Ureter (tissue), 1 donor: ENCODE measurements around the genes ASCL5, TMEM9 and GPR37L1.

- PRO-cap, result no peak
Measured at GRCh38 chr1:201126830-201127752, at the start of gene ASCL5. TSS of gene ASCL5 (minus strand) at chr1:201127184.

DNA sequence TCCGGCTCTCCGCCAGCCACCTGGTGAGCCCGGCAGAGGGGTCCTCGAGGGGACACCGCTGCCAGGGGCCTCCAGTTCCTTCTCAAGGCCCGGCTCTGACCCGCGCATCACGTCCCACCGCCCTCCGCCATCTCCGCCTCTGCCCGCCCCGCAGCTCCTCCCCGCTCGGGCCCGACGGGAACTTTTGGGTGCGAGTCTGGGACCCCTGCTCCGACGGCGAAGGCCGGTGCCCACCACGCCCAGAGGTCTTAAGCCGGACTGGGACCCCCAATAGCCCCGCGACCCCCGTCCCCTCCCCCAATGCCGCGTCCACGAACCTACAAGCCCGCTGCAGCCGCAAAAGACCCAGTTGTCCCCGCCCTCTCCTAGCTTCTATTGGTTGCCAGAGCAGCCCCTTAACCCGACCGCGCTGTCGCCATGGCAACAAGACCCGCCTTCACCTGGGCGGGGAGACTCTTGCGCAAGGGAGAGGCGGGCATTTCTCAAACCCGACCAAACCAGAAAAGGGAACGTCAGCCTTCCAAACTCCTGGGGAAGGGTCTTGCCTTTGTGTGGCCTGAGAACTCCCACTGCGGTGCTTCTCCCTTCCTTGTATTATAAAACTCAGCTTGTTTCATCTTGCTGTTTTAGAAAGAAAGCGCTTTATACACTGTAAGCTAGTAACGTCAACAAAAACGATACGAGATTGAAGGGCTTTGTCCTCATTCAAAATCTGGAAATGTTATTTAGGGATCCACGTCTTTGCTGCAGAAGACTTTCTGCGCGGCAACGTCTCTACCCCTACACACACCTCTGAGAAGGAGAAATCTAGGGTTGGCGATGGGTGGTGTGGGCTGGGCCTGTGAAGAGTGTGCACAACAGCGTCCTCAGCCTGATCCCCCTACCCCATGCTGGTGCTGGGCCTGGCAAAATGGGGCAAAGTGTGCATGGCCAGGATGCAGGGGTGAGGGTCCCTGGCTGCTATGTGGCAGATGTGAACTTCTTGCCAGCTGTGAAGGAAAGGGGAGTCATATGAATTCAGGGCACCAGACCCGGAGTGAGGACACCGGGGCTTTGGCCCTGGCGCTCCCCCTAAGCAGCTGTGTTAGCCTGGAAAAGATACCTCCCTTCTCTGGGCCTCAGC is at the start of gene TMEM9:
TSS of gene TMEM9 (minus strand) at position 347 of the 1,123 bp plus-strand sequence.
- PRO-cap, result bidirectional peak, plus-strand start at position 178 of the sequence, minus-strand start at position 129 of the sequence; bidirectional peak, plus-strand start at position 485 of the sequence, minus-strand start at position 367 of the sequence

DNA sequence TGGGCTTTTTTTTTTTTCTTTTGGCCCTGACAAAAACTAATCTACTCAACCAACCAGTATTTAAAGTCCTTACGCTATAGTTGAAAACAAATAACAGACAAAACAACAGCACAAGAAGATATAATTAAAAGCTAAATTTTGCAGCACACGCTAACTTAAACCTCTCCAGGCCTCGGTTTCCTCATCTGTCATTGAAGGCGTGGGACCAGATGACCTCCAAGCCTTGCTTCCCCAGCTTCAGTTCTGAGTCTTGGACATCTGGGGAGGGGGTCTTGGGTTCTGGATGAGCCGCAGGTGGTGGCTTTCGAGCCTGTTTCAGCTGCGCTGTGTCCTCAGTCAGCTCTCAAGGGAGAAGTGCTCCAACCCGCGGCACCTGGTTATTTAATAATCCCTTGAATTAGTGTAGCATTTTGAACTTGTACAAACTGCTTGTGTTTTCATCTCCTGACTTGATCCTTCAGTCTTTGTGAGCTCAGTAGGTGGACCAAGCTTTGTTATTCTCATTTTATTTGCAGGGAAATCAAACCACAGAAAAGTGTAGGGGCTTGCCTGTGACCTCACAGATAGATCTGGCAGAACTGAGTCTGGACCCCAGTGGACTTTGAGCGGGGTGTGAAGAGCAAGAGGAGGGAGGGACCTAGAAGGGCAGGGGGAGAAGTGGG is 18.6 kb downstream of the PKP1 start:
- PRO-cap, result no peak

DNA sequence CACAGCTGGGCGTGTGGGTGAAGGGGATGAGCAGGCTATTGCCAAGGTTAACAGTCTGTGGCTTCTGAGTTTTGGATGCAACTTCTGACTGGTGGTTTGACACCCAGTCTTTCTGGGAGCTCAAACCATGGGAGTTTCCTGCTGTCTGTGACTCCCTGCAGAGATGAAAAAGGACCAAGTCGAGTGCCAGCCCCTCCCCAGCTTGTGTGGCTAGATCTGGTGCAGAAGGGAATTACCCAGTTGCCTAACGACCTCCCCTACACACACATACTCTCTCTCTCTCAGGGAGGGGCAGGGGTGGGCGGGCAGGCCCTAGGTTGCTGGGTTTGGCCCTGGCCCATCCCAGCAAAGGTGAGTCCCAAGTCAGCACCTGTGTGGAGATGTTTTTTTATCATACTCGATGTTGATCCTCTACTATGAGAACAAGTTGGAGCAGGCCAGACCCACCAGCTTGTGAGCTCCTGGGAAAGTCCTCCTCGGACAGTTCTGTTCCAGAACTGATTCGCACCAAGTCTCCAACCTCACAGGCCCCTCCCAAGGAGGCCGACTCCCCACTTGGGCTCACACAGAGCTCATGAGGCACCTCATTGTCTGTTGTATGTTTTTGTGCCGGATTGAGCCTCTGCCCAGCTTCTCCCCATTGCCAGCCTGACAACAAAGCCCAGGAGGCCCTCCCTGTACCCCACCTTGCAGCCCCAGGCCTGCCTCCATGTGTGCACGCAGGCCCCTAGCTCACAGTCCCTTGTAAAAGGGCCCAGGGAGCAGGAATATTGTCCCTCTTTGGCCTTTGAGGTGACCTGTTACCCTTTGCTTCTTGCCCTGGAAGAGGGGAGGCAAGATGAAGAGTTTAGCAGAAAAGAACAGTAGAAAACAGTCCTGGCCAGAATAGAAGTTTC is 28.4 kb downstream of the PKP1 start:
- PRO-cap, result no peak

GRCh38 chr1:201369756-201369964 is 7.8 kb downstream of the TNNT2 start:
- PRO-cap, result no peak

- PRO-cap, result no peak
Measured at GRCh38 chr1:201382847-201383295, 5.4 kb upstream of the TNNT2 start.

- PRO-cap, result no peak
Measured at GRCh38 chr1:201384030-201384206, 6.4 kb upstream of the TNNT2 start.

DNA sequence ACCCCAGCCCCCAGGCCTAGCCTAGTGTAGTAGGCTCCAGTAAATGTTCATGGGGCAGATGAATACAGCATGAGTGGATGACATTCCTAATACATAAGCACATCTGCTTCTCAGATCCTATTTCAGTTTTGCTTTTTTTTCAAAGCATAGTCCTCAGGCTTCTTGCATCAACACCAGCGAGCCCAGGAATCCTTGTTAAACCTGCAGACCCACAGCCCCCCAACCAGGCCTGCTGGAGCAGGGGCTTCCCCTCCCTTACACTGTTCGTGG is 6.7 kb upstream of the TNNT2 start:
- PRO-cap, result no peak

GRCh38 chr1:201385194-201385871 is 7.9 kb upstream of the TNNT2 start:
- PRO-cap, result no peak

GRCh38 chr1:201495457-201496635 is 11.1 kb downstream of the CSRP1 start:
- PRO-cap, result no peak

GRCh38 chr1:201499588-201499996 is 7.3 kb downstream of the CSRP1 start:
- PRO-cap, result no peak

- PRO-cap, result no peak
Measured at GRCh38 chr1:201513035-201513451, 6.1 kb upstream of the CSRP1 start.

- PRO-cap, result no peak
Measured at GRCh38 chr1:201559688-201560265, 20.9 kb downstream of the NAV1 start.

DNA sequence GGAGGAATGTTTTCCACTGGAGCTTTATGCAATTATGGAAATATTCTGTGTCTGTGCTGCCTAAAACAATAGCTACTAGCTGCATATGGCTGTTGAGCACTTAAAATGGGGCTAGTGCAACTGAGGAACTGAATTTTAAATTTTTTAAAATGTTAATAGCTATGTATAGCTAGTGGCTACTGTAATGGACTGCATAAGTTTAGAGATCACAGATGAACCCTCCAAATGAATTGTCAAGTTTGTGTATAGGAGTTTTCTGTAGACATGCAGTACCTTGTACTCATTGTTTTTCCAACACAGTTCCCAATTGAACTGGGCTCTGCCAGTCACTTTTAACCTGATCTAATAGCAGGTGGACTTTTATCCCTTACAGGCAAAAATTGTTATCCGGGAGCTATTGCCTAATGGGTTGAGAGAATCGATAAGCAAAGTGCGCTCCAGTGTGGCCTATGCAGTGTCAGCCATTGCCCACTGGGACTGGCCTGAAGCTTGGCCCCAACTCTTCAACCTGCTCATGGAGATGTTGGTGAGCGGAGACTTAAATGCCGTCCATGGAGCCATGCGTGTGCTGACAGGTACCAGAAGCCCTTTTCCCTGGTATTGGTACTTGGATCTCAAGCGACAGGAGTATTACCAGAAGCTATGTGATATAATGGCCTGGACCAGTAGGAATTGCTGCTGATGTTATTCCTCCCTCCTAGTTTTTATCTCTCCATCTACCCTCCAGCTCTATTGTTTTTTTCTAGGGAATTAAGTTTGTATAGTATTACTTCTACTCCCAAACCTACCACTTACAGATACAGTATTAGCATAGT is 19.3 kb downstream of the IPO9 start:
- PRO-cap, result no peak

DNA sequence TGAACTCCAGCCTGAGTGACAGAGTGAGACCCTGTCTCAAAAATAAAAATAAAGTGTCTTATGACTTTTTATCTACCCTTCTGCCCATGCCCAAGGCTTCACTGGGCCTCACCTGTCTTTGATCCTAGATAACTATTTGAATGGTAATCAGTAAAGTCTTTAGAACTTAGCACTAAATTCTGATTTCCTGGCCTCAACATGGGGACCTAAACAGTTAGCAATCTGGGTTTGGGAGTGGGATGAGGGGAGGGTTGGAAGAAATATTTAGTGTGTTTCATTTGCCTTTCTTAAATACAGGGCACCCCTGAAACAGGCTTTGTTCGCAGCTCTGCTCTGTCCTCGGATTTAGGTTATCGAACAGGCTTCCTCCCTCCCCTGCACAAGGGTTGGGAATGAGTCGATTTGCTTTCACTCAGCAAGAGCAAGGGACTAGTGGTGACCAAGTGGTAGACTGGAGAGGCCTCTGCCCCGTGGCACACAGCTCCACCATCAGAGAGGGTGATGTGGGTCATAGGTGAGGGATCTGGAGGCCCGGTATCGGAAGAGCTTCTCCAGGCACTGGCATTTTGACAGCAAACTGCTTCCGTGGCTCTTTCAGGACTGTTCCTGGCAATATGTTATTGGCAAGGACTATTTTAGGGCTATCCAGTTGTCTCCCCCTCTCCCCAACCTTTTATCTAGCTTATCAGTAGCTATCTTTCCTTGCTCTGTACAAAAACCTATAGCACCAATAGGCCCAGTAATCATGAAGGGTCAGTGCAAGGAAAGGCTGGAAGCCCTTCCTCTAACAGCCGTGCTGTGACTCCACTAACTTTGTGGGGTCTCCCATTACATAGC is 3.2 kb upstream of the ELF3 start:
- PRO-cap, result no peak

- PRO-cap, result no peak
Measured at GRCh38 chr1:202009632-202009957, 792 bp upstream of the ELF3 start.

DNA sequence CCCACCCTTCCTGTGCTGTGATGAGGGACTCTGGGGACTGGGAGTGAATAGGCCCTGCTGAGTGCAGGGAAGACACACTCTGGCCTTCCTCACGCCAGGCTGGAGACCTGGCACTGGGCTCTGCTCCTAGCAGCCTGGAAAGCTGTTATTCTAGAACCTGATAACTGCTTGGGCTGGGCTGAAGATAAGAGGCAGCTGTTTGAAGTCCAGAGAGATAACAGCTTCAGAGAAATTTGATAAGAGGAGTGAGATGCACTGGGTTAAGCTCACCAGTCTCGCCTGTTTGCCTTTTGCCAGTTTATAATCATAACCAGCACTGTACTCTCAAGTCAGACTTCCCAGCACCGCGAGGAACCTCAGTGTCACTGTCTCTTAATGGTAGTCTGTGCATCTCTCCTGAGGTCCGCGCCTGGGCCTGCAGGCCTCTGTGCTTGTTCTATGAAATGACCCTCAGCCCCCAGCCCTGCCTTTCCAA is 46.6 kb upstream of the GPR37L1 start:
- PRO-cap, result no peak

GRCh38 chr1:202085773-202086554 is 36.8 kb upstream of the GPR37L1 start:
- PRO-cap, result no peak

DNA sequence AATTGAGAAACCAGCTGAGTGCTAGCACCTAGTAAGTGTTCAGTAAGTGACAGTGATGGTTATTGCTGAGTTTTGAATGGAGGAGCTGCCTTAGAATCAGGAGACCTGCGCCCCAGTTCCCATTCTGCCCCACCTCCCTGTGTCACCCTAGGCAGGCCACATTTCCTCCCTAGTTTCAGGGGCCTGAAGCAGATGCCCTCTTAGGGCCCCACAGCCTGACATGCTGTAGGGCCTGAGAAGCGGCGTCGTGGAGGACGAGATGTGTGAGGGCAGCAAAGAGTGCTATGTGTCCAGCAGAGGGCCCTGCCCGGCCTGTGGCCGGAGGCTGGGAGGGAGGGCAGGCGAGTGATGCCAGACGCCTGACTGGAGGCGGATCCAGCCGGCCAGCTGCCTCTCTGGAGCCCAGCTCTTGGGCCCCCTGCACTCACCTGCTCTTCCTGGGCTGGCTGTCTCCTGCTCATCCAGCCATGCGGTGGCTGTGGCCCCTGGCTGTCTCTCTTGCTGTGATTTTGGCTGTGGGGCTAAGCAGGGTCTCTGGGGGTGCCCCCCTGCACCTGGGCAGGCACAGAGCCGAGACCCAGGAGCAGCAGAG is at the start of gene GPR37L1:
TSS of gene GPR37L1 (plus strand) at position 421 of the 592 bp plus-strand sequence.
- PRO-cap, result no peak

DNA sequence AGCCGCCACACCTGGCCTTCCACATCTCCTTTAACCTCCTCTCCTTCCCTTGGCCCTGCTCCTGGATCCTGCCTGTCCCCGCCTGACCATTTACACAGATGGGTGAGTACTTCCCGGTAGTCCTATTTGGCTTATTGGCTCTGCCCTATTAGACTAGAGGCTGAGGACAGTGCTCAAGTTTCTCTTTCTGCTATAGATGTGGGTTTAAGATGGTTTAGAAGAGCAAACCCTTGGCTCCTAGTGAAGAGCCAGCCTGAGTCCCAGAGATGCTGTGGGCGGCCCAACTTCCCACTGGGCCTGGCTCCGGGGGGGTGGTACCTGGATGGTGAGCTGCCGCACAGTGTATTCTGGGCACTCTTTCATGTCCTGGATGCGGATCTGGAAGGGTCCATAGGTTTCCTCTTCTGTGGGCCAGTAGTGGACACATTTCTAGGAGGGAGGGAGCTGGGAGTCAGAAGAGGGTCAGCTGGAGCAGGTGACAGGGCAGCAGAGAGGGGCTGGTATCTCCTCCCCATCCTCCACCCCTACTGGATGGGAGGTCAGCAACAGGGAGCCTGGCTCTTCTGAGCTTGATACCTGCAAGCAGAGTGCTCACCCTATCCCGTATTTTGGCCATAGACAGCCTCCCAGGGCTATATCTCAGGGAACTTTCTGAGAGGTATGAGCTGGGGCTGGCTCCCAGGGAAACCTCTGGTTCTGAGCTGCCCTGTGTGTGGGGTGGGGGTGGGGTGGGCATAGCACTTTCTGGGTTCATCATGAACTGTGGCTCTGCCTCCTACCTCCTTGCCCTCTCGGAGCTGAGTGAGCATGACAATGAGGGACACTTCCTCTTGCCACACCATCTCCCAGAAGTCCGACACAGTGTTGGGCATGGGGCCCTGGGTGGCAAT is 6.8 kb downstream of the PTPN7 start:
- PRO-cap, result no peak